GM19239 (cell line): ENCODE measurements around the genes TMEM106C and DDN.

DNA sequence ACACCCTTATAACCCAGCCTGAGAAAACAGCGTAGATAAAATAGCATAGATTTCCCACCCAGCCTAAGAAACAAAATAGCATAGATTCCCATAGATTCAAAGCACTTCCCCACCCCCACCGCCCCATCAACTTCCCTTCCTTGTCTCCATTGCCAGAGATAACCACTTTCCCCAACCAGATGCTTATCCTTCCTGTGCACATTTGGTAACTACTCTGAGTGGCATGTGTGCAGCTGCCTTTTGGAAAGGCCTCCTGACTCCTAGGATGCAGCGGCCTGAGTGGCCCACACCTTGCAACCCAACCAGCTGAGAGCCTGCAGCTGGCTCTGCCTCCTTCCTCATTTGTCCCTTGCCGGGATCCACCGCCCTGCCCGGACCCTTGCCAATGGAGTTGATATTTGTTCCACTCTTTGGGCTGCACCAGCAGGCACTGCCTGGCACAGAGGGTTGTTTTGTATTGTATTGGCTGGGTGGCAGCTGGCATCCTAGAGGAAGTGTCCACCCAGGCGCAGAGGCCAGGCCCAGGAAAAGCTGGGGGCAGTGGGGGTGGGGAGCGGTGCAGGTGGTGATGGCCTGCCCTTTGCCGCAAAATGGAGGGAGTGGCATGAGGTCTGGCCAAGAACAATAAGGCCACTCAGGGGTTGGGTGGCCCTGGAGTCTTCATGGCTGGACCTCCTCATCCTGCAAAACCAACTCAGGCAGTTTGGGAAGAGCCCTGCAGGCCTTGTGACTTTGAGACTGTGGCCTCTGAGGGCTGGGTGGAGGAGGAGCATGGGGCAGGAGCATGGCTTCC, 4.9 kb downstream of the SLC48A1 start:
- RRBS = no CpG with 5 or more reads among the region's 9 CpGs

DNA sequence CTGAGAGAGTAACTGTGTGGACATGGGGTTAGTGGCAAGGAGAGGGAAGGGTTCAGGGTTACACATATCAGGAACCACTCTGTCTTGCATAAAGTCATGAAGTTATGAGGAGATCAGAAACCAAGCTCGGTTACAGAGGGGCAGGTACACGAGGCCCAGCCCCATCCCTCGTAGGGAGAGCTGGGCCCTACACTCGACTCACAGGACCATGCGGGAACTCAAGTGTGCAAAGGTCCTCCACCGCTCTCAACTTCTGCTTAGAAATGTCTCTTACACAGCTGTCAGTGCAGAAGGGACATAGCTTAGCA, 15.3 kb downstream of the SLC48A1 start:
- RRBS = no CpG with 5 or more reads among the region's 6 CpGs

- RRBS = no CpG with 5 or more reads among the region's 11 CpGs
Measured at GRCh38 chr12:47805021-47806024, 14.4 kb downstream of the HDAC7 start.

DNA sequence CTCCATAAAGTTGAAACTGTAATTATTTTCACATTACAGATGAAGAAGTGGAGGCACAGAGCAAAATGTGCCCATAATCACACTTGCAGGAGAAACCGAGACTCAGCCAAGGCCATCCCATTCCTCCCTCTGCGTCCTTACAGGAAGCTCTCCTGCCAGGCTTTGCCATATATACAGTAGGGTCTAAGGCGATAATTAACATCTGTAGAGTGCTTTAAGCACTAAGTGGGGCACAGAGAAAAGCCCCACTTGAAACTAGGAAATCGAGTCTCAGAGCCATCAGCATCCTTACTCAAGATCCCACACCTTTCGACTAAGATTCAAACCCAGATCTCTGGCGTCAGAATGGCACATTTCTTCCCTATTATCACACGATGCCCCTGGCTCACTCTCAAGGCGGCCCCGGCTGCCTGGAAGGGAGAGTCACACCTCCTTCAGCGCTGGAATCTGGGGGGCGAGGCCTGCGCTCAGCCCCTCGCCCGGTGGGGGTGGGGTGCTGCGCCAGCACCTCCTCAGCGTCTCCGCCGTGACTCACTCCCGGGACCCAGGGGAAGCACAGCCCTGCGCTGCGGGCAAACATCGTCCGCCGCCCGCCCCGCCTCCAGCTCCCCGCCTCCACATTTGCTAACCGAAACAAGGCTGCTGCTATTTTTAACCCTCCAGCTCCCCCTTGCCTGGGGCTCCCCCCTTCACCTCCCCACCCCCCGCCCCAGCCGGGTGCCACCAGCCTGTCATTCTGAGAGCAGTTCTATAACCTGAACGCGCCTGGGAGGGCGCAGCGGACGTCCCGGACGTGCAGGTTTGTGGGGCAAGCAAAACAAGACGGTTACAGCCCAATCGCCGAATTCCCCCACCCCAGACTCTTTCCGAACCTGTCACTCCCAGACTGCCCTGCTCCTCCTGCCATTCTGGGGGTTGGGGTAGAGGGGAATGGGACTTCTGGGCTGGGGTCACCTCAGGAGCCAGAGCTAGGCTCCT, 6.9 kb downstream of the HDAC7 start:
- RRBS = 2% methylated on average over 17 of the region's 41 CpGs

DNA sequence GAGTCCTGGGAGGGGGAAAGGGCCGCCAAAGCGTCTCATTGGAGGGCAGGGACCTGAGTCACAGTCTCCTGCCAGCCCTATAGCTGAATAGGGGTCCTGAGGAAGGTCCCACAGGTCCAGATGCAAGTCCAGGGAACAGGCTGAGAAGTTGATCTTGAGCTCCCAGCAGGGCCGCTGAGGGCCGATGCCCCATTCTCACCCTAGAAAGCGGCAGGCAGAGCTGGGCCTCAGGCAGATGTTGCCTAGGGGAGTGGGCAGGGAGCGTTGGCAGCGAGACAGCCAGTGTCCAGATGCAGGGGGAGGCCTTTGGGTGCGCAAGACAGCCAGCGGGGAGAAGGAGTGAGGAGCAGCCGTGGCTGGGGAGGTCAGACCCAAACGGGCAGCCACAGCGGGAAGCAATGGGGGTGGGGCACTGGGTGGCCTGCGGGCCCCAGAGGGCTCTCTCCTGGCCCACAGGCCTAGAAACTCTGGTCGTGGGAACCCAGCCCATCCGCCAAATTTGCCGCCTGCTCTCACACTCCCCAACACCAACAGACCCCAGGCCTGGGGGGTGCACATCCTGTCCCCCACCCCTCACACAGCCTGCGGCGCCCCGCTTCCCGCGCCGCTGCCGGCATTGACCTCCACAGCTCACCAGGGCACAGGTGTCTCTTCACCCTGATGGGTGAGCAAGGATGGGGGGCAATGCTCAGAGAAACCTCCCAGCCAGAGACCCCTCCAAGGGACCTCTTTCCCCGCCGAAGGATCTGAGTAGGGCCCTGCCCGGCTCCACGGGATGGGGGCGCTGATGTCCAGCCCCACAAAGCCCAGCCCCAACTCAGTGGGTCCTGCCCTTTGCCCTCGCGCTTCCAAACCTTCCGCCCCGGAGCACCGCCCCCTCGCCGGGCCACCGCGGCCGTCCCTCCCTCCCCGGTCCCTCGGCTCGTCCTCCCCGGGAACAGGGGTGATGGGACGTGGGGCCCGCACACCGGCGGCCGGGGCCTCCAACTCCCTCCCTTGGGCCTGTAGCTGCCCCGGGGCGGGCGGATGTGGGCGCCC, 898 bp downstream of the HDAC7 start:
- RRBS = under 1% methylated on average over 11 of the region's 51 CpGs

GRCh38 chr12:47863369-47863909, 41.4 kb downstream of the VDR start:
- RRBS = no CpG with 5 or more reads among the region's 11 CpGs

GRCh38 chr12:47963225-47964108, at the start of gene TMEM106C:
TSS of gene TMEM106C (plus strand) at chr12:47963596.
- RRBS = 0% methylated on average over 3 of the region's 68 CpGs

DNA sequence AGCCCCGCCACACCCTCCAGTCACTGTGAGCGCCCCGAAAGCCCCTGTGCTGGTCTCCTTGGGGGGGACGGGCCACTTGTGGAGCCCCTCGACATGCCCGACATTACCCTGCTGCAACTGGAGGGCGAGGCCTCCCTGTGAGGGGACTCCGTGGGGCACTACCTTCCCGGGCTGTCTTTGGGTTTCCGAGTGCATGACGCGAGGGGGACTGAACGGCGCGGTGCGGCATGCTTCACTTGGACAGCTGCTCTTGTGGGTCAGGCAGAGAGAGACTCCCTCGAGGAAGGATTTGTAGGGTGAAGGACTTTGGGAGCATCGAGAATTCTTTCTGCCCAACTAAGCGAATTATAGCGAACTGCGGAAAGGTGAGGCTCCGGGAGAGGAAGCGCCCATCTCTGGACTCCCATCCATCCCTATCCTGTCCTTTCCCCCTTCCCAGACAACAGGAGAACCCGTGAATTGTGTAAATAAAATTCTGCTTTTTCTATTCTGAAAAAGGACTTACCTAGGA, 1.2 kb downstream of the CCDC184 start:
- RRBS = no CpG with 5 or more reads among the region's 24 CpGs

GRCh38 chr12:48664633-48665035, 17.4 kb downstream of the KANSL2 start:
- RRBS = no CpG with 5 or more reads among the region's 6 CpGs

DNA sequence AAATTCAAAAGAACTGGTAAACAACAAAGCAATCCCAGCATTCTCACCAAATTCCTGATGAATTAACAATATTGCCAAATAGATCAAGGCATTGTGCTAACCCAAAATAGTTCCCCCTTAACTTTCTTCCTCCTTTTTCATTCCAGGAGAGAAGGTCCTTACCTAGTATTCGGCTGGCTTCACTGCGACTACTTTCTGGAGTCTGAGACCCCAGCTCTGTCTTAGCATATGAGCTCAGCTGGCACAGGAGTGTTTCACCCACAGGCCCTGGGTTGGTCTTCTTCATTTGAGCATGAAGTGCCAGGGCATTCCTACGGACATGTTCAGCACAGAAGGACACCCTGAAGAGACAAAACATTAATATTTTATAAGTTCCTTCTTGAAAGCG, 2.6 kb downstream of the KANSL2 start:
- RRBS = no CpG with 5 or more reads among the region's 4 CpGs

DNA sequence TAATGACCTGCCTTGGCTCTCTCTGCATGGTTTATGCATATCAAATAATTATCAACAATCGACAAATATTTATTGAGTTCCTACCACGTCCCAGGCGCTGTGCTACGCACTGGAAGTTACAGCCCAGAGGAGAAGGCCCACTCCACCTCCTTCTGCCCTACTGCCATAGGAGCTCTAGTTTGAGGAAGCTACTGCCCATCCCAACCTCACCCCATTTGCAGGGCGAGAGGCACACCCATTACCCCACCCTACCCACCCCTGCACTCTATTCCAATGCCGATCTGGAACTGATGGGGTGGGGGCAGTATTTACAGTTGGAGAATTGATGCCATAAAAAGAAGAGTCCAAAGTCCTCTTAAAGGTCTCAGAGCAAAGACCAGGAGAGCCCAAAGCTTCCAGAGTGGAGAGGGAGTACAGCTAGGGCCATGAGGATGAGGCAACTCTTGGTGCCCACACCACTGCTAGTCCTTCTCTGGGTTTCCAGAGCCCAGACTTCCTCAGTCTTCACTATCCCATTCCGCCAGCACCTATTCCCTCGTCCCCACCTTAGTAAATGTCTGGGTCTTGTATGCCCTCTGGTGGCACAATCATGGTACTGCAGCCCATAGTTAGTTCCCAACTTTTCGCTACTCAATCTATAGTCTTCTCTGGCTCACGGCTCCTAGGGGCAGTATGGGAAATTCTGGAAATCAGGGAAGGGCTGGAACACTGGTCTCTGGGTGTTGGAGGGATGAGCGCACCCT, 6.7 kb upstream of the ADCY6 start:
- RRBS = no CpG with 5 or more reads among the region's 11 CpGs

DNA sequence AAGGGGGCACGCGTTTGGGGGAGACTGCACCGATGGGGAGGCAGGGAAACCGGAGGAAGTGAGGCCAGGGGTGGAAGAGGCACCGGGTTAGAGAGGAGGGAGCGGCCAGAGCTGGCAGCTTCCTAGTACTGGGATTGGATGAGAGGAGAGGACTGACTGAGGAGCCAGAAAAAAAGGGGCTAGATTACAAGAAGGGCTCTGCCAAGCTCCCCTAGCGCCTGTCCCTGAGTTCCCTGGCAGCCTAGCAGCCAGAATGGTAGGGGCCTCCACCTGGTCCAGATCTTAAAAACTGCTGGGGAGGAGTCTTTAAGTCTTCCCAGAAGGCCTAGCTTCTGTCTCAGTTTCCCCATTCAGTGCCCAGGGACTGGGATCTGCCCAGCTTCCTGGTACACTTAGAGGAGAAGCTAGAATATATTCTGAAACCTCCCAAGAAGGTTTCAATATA, 2.5 kb upstream of the CACNB3 start:
- RRBS = no CpG with 5 or more reads among the region's 7 CpGs

GRCh38 chr12:48981020-48981890, 3.1 kb downstream of the WNT1 start:
- RRBS = 10% methylated on average over 5 of the region's 90 CpGs

- RRBS = 9% methylated on average over 6 of the region's 35 CpGs
Measured at GRCh38 chr12:48999259-49000218, at the start of gene DDN. TSS of gene DDN (minus strand) at chr12:48999375.

- RRBS = no CpG with 5 or more reads among the region's 25 CpGs
Measured at GRCh38 chr12:49022017-49022827, 3.6 kb upstream of the PRKAG1 start.

DNA sequence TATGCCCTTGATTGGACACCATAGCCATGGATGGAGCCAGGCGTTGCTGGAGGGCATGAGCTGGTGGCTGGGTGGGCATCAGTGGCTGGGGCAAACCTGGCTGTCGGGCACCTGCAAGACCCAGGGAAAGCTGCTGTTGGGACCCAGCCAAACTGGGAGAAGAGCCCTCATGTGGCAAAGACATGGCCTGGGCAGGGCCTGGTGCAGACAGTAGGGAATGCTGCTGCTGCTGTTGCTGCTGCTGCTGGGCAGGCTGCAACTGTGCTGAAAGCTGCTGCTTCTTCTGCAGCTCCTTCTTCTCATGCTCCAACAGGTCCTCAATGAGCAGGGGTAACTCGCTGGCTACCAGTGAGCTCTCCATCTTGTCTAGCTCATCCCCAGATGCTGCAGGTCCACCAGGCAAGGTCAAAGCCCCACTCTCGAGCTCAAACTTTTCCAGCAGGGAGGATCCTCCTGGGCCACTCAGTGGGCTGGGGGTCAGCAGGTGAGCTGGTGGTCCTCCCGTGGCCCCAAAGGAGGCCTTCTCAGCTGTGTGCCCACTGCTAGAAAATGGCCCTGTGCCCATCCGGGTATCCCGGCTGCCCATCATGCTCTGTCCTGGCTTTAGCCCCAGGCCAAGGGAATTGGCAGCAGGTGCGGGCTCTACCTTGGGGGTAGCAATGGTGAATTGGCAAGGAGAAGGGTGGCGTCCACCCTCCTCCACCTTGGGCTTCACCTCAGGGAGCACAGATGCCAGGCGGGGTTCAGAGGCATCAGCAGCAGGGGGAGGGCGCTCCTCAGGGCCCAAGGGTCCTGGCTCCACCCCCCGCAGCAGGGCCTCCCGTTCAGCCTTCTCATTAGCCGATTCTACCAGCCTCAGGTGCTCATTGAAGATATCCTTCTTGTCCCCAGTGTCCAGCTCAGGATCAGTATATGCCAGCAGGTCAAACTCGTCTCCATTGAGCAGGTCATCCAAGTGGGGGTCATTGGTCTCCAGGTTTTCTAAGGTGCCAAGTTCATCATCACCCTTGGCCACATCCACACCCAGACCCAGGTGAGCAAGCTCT, 19.0 kb upstream of the PRKAG1 start:
- RRBS = no CpG with 5 or more reads among the region's 15 CpGs

DNA sequence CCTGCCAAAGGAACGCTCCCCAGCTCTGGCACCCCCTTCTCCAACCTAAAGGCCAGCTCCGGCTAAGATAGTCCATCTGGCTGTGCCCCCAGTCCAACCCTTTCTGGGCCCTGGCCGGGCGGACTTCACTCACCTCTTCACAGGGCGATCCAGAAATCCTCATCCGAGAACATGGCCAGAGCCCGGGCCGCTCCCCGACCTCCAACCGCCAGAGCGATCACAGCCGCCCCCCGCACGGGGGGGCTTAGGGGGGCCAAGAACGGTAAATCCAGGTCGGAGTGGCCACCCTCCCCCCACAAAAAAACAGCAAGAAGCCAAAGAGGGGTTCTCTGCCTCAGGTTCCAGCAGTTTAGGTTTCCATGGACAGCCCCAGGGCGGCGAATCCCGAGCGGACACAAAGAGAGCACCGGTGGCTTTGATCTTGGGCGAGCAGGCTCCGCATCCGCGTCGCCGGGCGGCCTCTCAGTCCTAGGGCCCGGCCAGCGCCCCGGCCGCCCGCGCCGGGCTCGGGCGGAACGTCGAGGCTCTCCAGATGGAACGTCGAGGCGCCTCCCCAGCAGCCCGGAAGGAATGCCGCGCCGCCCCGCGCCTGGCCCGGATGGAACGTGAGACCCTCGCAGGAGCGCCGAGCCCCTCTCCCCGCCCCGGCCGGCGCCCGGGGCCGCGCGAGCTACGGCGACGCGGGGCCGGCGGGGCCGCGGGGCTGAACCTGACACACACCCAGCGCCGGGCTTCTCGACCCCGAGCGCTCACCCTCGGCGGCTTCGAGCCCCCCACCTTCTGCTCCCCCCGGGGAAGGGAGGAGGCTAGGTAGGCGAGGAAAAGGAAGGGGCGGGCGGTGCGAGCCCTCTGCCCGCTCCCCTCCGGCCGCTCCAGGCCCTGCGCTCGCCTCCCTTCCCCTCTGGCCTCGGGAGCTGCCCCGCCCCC, 851 bp downstream of the KMT2D start:
- RRBS = 2% methylated on average over 53 of the region's 89 CpGs

- RRBS = no CpG with 5 or more reads among the region's 4 CpGs
Measured at GRCh38 chr12:49086137-49086721, 8.4 kb downstream of the DHH start.

- RRBS = 2% methylated on average over 8 of the region's 50 CpGs
Measured at GRCh38 chr12:49188211-49188842, 553 bp downstream of the TUBA1A start.

- RRBS = no CpG with 5 or more reads among the region's 4 CpGs
Measured at GRCh38 chr12:49198836-49199126, 9.9 kb upstream of the TUBA1A start.